Metanephros (tissue), 2 donors: ENCODE measurements around a stretch of chr3.

- RAMPAGE, long total RNA: no peak
Observed at GRCh38 chr3:10234894-10235229, 13.4 kb upstream of the TATDN2 start.

DNA sequence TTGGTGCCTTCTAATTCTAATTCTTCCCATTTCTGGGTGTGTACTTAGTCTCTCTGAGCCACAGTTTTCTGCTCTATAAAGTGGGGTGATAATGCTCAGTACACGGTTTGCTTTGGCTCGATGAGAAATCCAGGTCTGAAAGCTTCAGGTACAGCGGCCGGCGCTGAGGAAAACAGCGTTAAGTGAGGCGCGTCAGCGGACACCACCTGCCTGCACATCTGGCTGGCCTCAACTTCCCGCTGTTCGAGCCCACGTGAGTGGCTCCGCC, 287 bp upstream of the TATDN2 start:
- RAMPAGE, long total RNA: no peak

- RAMPAGE, long total RNA: no peak
Observed at GRCh38 chr3:10304565-10305504, 12.1 kb upstream of the GHRL start.

DNA sequence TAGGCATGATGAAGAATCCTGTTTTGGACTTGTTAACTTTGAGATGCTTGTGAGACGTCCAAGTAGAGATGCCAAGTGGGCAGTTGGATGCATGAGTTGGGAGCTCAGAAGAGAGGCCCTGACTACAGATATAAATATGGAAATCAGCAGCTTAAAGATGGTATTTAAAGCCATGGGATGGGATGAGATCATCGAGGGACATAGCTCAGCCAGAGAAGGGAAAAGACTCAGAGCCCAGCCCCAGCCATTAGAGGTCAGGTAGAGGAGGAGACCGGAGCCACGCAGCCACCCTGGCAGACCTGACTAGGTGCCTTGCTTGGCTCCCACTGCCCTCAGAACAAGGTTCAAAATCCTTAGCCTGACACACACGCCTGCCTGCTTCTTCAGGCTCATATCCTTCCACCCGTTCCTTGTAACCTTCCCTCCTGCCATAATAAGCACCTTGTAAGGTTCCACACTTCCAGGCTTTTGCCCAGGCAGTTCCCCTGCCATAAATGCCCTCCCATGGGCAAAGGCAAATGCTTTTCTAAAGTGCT, 31.1 kb downstream of the ATP2B2 start:
- RAMPAGE, long total RNA: no peak

DNA sequence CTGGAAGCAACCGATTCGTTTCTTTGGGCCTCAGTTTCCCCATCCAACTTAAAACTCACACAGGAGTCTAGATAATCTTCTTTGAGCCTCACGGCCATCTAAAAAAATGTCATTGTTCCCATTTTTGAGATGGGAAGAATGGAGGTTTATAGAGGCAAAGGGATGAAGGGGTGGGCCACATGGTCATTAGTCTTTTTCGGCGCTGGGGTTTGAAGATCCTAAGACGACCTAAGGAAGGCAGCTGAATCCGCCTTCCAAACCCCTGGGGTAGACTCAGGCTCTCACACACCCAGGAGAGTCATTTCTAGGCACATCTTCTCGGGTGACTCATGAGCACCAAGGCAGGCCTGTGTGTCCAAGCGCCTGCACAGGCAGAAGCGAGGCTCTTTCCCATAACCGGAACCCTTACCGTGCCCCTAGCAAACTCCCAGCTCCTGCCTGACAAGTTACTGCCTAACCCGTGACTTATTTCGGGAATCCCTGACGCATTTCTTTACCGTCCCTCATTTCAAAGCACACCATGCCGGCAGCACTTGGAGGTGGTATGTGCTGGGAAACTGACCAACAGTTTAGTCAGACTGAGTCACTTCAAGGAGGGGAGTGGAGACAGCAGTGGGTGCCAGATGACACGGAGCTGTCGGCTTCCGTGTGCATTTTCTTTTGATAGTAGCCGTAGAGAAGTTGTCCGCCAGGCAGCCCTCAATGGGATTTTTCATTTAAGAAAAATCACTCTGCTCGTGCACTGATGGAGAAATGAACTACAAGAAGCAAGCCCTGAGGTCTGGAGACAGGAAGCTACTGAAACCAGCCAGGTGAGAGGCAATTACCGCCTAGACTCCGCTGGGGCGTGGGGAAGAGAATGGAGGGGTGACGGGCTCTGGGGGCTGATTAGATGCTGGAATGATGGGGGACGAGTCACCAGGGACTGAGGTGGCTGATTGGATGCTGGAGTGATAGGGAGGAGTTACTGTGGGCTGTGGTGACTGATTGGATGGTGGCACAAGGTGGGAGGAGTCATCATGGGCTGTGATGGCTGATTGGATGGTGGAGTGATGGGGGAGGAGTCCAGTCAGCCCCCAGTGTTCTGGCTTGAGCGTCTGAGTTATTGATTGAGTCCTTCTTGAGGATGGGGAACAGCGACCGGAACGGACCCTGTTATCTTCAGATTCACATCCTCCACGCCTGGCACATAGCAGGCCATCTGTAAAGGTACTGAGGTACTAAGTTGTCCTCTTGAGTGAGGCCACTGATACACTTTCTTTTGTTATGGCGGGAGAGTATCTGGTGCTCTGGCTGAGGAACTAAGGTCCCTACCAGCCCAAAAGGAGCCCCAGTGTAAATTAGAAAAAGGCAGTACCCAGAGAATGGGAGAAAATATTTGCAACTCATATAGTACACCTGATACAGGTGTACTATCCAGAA, 17.2 kb upstream of the HRH1 start:
- RAMPAGE, long total RNA: no peak

DNA sequence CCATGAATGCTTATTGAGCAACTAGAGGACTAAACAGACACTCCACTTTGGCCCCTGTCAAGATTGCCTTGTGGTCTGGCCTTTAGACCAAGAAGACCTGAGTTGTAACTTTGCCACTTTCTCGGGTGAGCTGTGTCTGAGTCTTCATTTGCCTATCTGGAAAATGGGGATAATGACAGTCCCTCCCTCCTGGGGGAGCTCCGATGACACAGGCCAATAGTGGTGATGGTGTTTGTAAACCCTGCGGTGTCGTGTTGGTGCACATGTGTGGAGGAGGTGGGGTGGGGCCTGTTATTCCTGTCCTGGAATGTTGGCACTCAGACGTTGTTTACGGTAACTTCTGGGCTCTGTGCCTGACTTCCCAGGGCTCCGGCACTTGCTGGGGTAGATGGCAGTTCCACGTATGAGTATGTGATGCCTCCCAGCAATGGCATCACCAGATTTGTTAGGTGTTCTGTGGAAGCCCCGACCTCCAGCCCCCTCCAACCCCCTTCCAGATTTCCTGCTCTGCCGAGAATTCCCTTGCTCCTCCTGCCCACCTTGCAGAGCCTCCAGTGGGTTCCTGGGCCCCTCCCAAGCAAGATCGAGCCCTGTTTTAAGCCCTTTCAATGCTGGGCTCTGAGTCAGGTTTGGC, 31.3 kb downstream of the HRH1 start:
- RAMPAGE, long total RNA: no peak

- RAMPAGE, long total RNA: no peak
Observed at GRCh38 chr3:11508676-11509748, 134.7 kb downstream of the VGLL4 start.

GRCh38 chr3:11601338-11602424, 42.0 kb downstream of the VGLL4 start:
- RAMPAGE, long total RNA: no peak

DNA sequence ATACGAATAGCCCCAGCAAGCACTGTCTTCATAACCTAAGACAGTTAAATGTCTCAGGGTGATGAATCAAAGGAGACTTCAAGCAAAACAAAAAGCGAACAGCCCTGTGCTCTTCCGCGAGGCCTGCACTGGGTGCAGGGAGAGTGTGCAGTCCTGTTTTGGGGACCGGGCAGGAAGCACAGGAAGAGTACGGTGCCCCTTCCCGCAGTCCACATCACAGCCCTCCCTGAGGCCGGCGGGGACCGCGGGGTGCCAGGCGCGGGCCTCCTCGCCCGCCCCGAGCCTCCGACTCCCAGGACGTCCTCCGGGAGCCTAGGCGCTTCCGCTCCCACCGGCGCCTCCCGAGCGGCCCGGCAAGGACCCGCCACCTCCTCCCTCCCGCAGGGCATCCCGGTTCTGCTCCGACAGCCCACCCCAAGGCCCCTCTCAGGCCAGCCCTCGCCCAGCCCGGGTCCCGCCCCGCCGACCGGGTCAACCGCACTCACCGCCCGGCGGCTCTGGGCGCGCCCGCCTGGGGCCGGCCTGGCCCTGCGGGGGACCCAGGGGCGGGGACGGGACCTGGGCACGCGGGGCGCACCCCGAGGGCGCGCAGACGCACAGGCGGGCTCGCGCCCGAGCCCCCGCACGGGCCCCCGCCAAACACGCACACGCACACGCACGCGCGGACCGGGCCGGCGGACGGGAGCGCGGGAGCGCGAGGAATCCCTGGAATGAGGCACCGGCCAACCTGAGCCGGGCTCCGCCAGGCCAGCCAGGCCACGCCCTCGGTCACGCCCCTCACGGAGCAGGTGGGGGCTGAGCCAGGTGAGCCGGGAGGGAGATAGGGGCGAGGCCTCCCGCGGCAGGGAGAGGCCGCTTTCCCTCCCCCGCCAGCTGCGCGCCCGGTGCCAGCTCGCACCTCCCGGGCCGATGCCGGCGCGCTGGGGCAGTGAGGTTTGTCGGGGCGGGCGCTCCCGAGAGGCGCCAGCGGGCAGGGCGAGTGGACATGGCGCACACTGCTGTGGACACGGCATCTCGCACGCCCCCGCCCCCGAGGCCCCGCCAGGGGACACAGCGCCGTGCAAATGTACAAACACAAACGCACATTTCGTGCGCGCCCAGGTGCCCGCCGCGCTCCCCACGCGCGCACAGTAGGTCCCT, 75.6 kb upstream of the VGLL4 start:
- RAMPAGE, long total RNA: no peak

GRCh38 chr3:11770455-11770853, 76.2 kb downstream of the TAMM41 start:
- RAMPAGE, long total RNA: no peak

GRCh38 chr3:11795604-11796126, 51.0 kb downstream of the TAMM41 start:
- RAMPAGE, long total RNA: no peak

DNA sequence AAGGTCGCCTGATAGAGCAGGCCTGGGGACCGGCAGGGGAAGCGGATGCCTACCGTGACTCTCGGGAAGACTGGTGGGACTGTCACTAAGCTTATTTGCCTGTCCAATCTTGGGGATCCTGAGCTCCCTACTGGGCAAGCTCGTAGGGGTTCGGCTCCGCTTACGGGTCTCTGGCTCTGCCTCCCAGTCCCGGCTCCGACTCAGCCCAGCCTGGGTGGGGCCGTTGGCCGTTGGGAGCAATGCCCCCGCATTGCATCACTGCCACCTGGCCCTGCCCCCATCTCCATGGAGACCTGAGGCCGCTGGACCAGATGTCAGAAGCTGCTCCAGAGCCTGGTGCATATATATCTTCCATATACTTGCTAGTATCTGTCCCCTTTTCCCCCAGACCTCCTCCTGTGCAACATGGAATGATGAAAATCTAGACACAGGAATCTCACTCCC, 64.6 kb upstream of the TAMM41 start:
- RAMPAGE, long total RNA: no peak

- RAMPAGE, long total RNA: no peak
Observed at GRCh38 chr3:12462296-12462957, 21.9 kb upstream of the TSEN2 start.

- RAMPAGE, long total RNA: no peak
Observed at GRCh38 chr3:12542528-12542877, 2.8 kb downstream of the MKRN2OS start.

GRCh38 chr3:12583161-12583509, 26.2 kb downstream of the MKRN2 start:
- RAMPAGE, long total RNA: no peak

- RAMPAGE, long total RNA: no peak
Observed at GRCh38 chr3:12588730-12589219, 31.9 kb downstream of the MKRN2 start.

DNA sequence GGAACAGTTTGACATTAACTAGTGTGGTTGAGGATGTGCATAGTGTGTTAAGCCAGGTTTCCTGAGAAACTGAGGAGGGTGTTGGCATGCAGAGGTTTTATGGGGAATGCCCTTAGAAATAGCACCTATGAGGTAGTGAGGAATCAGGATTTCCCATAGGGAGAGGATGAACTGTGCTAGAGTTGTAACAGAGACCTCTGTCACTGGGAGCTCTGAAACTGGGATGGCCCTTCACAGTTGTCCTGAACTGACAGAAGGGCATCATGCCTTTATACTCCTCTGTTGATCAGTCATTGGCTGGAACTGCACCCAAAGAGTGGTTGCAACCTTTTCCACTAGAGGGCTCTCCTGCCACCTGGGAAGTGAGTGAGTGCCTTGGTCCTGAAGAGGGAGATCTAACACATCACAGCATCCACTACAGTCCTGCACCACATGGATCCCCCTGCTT, 42.4 kb upstream of the RAF1 start:
- RAMPAGE, long total RNA: no peak

GRCh38 chr3:12740983-12741593, 18.0 kb downstream of the TMEM40 start:
- RAMPAGE, long total RNA: no peak

DNA sequence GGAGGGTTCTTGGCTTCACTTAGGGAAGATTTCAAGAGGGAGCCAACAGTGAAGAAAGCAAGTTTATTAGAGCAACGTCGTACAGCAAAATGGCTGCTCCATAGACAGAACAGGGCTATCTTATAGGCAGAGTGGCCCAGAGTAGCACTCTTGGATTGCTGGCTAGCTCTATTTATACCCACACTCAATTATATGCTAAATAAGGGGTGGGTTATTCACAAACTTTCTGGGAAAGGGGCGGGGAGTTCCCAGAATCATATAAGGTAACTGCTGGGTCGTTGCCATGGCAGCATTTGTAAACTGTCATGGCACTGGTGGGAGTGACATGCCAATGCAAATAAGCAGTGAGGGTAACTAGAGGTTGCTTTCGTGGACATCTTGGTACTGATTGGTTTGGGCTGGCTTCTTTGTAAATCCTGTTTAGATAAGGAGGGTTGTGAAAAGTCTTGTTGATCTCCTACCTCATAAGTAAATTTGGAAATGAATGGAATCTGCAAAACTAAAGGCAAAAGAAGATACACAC, 14.0 kb upstream of the CAND2 start:
- RAMPAGE, long total RNA: no peak

- RAMPAGE, long total RNA: no peak
Observed at GRCh38 chr3:12825524-12825986, 15.8 kb downstream of the RPL32 start.